Foreskin keratinocyte (primary cell): ENCODE results near the genes MANEAL and MTF1.

DNA sequence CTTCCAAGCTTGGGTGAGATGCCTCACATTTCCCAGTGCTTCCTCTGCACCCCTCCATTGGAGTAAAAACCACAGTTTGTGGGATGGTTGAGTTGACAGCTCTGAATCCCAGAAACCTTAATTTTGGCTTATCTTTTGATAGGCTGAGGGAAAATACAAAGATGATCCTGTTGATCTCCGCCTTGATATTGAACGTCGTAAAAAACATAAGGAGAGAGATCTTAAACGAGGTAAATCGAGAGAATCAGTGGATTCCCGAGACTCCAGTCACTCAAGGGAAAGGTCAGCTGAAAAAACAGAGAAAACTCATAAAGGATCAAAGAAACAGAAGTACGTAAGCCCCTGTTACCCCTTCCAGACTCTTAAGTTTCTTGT, 9.7 kb upstream of the SH3D21 start:
- RAMPAGE, total RNA: no peak

DNA sequence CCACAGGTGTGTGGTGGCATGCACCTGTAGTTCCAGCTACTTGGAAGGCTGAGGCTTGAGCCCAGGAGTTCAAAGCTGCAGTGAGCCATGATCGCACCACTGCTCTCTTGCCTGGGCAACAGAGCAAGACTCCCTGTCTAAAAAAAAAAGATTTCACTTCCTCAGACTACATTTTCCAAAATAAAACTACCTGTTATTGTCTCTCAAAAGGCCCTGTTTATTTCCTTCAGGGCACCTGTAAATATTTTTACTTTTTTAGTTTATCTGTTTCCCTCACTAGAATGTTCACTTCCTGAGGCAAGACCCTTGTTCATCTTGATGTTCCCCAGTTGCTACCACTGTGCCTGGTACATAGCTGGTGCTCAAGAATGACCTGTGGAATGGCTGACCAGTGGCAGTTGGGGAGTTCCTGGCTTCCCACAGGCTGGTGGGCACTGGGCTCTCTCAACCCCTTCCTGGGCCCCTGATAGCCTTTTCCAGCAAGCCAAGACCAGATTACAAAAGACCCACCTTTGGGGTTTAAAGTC, 4.9 kb upstream of the STK40 start:
- RAMPAGE, total RNA: no peak

- RAMPAGE, total RNA: no peak
Measured at GRCh38 chr1:36401427-36401874, 3.7 kb upstream of the LSM10 start.

GRCh38 chr1:36453982-36454782, 3.9 kb upstream of the OSCP1 start:
- RAMPAGE, total RNA: no peak

DNA sequence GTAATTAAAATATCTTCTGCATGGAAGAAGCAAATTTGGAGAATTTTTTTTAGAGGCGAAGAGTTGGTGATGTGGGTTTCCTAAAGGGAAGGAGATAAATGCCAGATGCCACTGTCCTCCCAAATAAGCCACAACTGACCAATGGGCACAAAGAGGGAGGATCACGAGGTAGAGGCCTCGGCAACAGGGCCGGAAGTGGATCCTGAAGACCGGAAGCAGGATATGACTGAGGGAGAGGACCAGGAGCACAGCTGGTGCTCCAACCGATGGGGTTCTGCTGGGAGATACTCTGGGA, 169.1 kb downstream of the GRIK3 start:
- RAMPAGE, total RNA: no peak

DNA sequence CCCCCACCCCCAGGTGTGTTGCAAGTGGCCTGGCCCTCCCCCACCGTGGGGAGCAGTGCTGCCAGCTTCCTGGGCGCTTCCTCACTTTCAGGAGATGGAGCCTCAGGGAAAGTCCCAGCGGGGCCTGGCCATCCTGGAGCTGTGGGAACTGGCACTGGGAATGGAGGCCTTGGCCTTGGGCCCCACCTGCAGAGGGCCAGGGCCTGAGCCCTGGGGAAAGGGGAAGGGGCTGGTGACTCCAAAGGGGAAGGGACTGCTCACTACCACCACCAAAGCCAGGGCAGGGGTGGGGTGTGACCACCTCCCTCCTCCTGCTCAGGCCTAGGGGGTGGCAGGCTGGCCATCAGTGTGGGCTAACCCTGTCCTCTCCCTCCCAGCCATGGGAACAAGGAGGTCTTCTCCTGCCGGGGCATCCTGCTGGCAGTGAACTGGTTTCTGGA, 5.6 kb downstream of the ZC3H12A start:
- RAMPAGE, total RNA: no peak

DNA sequence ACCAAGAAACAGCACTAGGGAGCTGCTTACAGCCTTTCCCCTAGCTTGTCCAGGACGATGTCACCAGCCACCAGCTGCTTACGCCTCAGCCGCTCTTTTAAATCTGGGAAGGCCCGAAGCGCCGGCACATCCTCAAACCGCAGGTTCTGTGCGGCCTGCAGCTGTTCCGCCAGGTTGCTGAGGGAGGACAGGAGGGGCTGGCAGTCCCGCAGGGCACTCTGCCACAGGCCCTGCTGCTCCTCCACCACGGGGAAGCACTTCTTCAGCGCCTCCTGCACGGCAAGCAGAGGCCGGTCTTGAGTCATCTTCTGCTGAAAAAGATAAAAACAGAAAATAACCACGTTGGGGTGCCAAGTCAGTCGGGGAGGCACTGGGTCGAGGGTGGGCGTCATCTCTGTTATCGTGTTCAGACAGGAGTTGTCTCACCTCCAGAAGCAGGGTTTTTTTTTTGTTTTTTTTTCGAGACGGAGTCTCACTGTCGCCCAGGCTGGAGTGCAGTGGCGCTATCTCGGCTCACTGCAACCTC, 690 bp downstream of the C1orf109 start:
- RAMPAGE, total RNA: no peak

- RAMPAGE, total RNA: no peak
Measured at GRCh38 chr1:37793614-37794369, at the start of gene MANEAL. MANEAL (plus strand) TSS chr1:37793847.

GRCh38 chr1:37859340-37859939, at the start of gene MTF1:
MTF1 (minus strand) TSS chr1:37859592.
- RAMPAGE, total RNA: no peak

DNA sequence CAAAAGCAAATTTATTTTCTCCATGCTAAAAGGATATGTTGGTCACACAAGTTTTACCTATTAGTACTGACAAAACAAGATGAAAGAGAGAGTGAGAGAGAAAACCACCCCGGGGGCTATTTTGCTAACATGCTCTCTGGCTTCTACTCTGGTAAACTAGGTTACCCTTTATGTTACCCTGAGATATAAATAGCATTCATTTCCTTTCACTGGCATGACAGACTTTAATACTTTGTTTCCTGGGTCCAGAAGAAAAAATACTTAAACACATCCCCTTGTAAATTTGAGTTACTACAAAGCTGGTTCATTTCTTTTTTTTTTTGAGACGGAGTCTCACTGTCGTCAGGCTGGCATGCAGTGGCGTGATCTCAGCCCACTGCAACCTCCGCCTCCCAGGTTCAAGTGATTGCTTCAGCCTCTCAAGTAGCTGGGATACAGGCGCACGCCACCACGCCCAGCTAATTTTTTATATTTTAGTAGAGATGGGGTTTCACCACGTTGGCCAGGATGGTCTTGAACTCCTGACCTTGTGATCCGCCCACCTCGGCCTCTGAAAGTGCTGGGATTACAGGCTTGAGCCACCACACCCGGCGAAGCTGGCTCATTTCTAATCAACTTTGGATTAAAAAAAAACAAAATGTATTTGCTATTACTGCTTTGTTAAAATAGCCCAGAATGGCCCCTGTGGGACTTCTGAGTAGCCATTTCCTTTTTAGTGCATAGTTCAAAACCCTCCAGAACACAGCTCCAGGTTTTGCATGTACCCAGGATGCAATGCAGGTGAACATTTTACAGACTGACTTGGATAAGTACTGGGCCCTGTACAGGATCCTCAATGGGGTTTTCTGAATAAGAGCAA, 20.6 kb downstream of the INPP5B start:
- RAMPAGE, total RNA: no peak

GRCh38 chr1:37980352-37980896, 9.4 kb downstream of the SF3A3 start:
- RAMPAGE, total RNA: no peak

DNA sequence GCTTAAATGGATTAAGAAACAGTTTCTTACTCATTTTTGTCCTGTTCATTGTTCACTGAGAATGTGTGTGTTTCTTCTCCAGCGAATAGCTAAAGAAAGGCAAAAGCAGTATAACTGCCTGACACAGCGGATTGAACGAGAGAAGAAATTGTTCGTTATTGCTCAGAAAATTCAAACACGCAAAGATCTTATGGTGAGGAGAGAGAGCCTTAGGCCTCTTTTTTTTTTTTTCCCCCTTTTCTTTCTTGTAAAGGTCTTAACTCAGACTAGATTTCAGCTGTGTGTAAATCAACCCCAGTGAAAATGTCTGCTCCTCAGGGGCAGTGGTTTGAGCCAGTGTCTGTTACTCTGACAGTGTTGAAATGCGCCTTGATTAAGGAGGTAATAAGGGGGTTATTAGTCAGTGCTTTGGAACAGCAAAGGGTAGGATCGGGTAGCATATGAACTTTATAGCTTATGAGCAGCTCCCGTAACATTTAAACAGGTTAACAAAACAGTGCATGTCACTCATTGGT, 10.1 kb downstream of the UTP11 start:
- RAMPAGE, total RNA: no peak

DNA sequence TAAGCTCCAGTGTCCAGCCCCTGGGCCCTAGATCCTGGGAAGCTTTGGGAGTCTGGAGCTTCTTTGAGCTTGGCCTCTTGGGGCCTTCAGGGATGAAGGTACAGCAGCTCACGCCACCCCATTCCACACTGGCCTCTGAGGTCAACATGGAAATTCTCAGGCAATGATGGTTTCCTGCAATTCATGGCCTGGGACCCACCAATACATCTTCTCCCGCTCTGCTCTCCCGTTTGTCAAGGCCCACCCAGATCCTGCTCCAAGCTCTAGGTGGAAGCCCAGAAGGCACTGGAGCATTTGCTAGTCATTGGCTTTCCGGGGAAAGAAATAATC, 68.2 kb upstream of the POU3F1 start:
- RAMPAGE, total RNA: no peak

DNA sequence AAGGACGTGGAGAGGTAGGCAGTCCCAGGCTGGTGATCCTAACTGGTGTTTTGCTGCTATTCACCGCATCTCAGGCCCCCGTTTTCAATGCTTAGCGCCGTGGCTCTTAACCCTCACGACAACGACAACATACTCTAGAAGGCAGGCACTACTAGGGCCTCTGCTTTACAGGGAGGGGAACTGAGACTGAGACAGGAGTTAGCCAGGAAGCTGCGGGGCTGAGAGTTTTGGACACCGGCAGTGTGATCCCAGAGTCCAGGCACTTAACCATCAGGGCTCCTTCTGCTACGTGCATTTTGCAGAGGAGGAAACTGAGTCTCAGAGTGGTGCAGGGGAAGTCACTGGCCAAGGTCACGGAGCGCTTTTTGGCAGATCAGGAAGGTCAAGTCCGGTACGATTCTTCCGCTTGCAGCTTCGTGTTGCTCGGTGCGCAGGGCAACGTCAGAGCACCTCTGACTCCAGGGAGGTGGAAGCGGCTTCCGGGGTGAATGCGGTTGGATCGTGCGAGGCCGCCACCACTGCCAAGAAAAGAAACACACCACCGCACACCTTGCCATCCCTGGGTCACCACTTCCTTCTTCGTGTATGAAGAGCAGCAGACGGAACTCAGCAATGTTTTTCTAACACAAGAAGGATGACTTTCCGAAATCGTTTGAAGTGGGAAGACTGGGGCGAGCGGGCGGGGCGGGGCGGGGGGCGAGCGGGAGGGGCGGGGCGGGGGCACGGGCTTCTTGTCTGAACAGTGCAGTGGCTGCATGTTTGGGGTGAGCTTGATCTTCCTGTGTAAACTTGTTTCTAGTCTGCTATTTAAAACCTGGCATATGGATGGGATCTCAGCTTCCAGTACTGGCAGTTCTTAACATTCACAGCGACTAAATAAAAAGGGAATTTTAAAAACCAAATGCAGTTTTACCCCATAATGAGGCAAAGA, 300.2 kb downstream of the RRAGC start:
- RAMPAGE, total RNA: no peak

DNA sequence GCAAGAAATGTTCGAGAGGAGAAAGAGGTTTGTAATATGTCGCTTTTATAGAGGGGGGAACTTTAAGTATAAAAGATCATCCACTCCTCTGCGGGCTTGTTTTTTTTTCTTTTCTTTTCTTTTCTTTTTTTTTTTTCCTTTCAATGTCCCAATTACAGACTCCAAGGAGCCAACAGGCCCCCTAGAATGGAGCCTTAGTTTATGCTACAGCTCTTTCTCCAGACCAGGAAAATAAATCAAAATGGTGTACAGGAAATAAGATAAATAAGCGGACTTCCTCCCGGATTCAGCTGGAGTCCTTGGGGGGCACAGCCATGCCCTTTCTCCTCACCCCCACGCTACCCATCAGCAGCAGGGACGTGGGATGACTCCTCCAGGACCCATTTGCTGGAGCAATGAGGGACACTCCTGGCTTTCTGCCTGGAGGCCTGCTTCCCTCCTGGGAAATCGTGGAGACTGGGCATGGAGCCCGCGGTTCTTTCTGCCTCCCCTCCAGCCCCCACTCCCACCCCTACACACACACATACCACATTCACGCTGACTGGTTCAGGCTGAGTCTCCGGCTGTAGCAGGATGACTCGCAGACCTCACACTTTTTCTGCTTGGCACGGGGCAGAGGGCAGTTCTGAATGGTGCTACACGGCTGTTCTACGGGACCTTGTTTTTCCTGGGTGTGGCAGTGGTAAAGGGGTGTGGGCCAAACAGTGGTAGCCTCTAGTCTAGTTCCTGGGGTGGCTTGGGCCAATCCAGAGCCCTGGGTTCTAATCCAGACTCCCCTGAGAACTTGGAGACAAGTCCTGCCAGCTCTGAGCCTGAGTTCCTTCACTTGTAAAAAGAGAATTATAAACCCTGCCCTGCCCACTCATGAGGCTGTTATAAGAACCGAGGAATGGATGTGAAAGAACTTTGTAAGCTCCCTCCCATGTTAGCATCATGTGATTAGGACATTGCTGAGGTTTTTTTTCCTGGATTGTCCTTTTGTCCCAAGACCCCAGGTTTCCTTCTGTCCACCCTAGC, 131.3 kb downstream of the RRAGC start:
- RAMPAGE, total RNA: no peak

DNA sequence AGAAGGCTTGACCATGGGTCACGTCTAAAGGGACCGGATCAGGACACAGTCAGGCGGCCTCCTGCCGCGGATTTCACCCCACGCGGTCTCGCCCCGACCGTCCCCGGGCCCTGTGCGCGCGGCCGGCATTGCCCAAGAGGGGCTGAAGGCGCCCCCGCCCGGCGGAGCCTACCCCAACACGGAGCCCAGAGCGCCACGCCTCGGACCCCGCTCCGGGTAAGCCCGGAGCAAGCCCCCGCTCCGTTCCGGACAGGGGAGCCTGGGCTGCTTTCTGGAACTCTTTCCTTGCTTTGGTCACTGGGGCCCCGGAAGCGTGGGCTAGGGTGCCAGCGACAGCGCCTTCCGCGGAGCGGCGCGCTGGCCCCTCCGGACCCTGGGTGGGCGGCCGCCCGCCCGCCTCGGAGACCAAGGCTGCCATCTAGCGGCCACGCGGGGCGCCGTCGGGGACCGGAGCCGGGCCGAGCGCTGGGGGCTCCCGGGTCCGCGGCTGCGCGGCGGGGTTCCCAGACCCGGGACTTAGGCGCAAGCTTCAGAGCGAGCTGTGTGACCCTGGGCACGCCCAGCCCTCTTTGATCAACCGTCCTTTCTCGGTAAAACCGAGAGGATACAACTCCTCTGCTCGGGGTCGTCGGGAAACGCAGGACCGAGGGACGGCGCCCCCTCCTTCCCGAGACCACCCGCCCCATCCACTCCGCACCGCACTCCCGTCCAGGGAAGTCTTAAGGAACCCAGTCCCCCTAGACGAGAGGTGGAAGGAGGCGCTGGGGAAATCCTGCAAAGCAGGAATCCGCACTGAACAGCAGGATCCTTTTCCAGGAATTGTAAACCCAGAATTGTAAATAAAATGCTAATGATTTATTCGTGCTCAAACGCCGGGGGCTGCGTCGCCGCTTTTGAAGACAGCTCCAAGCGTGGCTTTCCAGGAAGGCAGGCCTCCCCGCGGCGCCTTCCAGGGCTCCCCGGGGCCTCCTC, 41.4 kb downstream of the RRAGC start:
- RAMPAGE, total RNA: no peak

GRCh38 chr1:39026609-39027445, 677 bp downstream of the NDUFS5 start:
- RAMPAGE, total RNA: no peak

GRCh38 chr1:39081882-39082075, 55.6 kb downstream of the NDUFS5 start:
- RAMPAGE, total RNA: no peak

GRCh38 chr1:39105192-39105715, 79.1 kb downstream of the NDUFS5 start:
- RAMPAGE, total RNA: no peak

GRCh38 chr1:39105716-39106339, 79.7 kb downstream of the NDUFS5 start:
- RAMPAGE, total RNA: no peak